Lung (tissue), 4 donors: ENCODE results near the genes ZNF25 and HNRNPF.

DNA sequence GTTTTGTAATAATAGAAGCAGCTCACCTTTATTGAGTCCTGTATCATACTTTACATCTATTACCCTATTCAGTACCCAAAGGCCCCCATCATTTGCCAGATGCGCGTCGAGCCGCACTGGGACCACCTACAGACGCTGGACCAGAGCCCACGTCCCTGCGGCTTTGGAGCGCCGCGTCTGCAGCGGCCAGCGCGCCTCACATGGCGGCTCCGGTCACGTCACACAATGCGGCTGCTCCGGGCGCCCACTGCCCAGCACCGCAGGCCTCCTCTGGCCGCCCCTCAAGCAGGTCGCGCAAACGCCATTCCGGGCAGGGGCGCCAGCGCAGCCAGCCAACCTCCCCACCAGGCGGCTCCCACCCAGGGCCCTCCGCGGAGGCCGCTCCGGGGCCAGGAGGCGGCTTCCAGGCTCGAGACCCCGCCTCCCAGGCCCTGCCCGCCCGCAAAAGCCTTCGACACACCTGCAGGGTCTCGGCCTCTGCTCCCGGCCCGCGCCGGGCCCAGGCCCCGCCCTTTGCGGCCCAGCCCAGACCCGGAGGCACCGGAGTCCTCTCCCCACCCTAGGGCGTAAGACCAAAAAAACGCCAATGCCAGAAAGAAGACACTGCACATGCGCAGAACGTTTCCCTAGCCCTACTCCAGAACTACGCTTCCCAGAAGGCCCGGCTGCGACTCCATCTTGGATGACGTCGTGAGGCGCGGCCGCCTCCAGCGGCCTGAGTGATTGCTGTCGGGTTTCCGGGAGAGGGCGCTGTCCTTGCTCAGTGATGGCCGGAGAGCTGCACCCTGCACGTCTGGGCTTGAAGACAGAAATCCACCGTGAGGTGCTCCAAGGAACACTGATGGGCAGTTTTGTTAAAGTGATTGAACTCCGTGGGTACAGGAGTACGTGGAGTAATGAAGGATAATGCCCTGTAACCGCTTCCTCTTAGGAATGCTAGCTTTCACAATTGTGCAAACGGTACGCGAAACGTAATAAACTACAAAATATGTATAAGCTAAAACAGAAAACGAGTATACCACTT lies at the start of gene ZNF25:
Gene ZNF25, minus strand, starts transcription at position 602 of the 1,024 bp plus-strand sequence.
- PRO-cap: bidirectional peak, plus-strand start at position 753 of the sequence, minus-strand start at position 495 of the sequence
- RAMPAGE, long total RNA: no peak
- RRBS: 1% methylated on average over 35 of the region's 74 CpGs

GRCh38 chr10:38023807-38024249 lies 13.4 kb downstream of the ZNF33A start:
- PRO-cap: no peak
- RAMPAGE, long total RNA: no peak
- RRBS: no CpG with 5 or more reads among the region's 10 CpGs

DNA sequence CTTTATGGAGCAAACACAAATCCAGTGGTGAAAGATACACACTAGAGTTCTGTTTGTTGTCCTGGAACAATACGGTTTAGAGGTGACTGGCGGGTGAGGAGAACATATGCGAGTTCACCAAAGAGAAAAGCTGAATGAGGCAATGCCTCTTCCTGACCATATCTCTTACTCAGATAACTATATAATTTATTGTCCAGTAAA lies 513.5 kb downstream of the ZNF33B start:
- PRO-cap: no peak
- RAMPAGE, long total RNA: no peak
- RRBS: no CpG with 5 or more reads among the region's 3 CpGs

DNA sequence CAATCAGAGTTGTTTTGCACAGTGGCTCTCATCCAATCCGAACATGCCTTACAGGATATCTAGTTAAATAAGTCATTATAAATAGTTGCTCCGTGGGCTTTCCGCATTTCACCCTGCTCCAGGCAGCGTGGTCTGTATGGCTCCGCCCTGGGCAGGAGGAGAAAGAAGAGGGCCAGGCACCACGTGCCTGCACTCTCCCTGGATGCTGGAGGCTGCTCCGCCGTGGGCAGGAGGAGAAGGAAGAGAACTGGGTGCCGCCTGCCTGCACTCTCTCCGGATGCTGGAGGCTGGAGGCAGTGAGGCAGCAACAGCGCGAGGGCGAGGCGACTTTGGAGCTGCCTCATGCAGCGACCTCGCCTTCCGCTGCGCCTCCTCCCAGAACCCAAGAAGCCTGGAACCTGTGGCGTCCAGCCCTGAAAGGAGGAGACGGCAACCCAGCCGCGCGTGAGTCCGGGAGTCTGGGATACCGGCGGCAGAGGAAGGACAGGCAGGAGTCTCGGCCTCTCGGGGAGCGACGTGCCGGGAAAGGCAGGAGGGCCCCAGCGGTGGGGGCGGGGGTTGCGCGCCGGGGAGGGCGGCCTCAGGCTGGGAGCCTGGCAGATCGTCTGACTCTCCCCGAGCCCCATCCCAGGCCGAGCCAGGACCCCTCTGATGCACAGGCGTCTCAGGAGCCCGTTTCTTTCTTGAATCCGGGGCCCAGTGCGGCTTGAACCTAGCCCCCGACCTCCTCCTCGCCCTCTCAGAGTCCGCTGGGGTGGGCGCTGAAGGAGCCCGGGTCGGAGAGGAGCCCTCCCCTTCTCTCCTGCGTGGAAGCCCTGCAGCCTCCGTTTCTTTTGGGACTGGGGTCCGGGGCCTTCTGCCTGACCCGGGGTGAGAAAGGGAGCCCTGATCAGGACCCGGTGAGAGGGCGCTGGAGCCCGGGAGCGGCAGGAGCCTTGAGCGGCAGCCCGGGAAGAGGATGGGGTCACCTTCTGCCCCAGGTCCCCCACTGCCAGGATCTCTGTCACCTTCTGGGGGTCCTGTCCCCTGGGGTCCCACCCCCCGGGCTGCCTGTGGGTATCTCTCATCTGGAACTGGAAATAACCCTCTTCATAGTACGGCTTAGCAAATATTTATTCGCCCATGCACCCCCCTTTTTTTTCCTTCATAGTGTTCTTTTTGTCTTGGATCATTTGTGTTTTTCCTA lies 162.5 kb downstream of the ZNF33B start:
- PRO-cap: no peak
- RAMPAGE, long total RNA: no peak
- RRBS: 8% methylated on average over 23 of the region's 63 CpGs

DNA sequence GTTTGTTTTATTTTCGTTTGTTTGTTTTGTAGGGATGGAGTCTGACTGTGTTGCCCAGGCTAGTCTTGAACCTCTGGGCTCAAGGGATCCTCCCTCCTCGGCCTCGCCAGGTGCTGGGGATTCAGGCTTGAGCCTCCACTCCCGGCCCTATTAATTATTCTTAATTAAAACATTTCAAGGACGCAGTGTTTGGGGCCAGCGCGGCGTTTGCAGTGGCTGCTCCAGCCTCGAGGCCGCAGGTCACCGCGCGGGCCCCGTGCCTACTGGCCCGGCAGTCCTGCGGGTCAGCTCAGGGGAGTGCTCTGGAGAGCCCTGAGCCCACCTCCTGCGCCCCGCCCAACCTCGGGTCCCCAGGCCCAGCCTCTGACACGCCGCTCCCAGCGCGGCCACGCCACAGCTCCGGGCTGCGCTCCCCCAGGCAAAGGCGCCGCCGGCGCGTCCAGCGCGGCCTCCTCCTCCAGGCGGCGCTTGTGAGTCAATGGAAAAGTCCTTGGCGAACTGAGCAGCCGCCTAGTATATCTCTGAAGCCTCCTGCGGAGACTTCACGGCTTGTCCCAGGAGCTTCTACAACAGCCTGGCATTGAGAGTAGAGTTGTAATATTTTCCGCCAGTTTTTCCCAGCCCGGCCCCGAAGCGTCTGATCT lies 29.6 kb upstream of the BMS1 start:
- PRO-cap: no peak
- RAMPAGE, long total RNA: no peak
- RRBS: 6% methylated on average over 12 of the region's 43 CpGs

- PRO-cap: no peak
- RAMPAGE, long total RNA: no peak
- RRBS: no CpG with 5 or more reads among the region's 17 CpGs
Measured at GRCh38 chr10:42796225-42797467, 14.1 kb downstream of the BMS1 start.

DNA sequence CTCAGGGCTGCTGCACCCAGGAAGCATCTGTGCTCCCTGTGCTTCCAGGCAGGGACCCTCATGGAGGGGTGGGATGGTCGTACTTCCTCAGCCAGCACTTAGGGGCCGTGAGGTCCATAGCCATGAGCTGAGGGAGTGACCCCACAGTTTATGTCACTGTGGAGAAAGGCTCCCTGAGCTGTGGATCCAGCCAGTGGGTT lies 78.5 kb upstream of the RET start:
- PRO-cap: no peak
- RAMPAGE, long total RNA: no peak
- RRBS: no CpG with 5 or more reads among the region's 2 CpGs

DNA sequence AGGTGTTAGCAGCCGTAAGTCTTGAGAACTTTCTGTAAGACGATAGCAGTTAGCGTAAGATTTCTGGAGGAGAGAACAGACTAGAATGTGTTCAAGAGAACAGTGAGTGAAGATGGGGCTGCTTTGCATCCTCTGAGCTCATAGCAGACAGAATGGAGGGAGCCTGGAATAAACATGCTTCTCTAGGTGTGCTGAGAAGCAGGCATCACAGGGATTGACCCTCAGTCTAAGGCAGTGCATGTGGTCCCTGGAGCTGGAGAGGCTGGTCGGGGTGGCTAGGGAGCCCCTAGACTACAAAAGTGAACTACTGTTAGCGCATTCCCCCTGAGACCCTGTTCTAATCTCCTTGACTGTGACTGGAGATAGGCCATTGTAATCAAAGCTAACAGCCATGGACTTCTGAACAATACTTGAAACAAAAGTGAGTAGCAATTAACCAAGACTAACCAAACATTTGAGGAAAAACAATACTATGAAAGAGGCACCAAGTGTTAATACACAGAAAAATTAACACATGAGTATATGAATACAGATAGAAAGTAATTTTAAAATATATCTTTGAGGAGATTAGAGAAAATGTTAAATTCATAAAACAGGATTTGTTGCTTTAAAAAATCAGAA lies 30.7 kb downstream of the CSGALNACT2 start:
- PRO-cap: no peak
- RAMPAGE, long total RNA: no peak
- RRBS: no CpG with 5 or more reads among the region's 5 CpGs

DNA sequence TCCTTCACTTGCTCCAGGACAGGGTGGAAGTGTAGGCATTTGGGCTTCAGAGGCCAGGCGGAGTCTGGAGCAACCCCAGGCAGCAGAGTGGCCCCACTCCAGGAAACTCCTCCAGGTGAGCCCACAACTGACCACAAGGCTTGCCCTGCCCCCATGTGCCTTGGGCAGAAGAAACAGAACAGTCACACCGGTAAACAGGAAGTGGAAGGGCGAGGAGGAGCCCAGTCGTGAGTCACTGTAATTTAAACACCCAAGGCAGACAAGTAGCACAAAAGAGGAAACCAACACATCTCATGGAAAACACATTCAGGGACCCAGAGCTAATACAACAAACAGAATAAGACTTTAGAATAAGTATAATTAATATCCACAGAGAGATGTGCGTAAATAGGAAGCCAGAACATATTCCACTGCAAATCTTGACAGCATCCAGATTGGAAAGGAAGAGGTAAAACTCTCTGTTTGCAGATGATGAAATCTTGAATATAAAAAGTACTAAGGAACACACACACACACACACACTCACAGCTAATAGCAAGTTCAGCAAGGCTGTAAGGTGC lies 20.5 kb upstream of the RASGEF1A start:
- PRO-cap: no peak
- RAMPAGE, long total RNA: no peak
- RRBS: no CpG with 5 or more reads among the region's 5 CpGs

DNA sequence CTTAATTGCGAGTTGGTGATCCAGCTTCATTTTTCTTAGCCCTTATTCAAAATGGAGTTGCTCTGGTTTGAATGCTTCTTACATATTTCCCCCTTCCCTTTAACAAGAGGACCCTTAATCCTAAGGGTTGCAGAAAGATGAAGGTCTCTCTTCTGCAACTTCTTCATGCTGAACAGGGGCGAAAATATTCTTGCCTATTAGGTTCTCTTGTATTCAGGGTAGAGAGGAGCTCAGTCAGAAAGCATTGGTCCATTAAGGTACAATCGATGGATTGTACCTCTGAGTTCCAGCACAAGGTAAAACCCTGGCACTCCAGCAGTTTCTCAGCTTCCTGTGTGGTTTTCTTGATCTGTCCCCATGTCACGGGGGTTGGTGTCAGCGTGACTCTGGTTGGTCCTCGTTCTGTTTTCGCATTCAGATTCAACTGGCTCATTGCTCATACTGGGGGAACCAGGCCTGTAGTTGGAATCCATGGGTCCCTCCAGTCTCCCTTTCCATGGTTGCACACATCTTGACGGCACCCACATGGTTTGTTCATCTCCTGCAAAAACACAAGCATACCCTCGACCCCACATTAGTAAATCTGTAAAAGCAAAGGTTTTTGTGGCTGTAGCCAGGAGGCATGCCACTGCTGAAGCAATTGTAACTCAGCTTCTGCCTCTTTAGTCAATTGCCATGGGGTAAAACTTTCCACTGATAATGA lies 32.7 kb upstream of the RASGEF1A start:
- PRO-cap: no peak
- RAMPAGE, long total RNA: no peak
- RRBS: no CpG with 5 or more reads among the region's 9 CpGs

- PRO-cap: no peak
- RAMPAGE, long total RNA: no peak
- RRBS: no CpG with 5 or more reads among the region's 16 CpGs
Measured at GRCh38 chr10:43391345-43392081, 17.5 kb downstream of the HNRNPF start.

DNA sequence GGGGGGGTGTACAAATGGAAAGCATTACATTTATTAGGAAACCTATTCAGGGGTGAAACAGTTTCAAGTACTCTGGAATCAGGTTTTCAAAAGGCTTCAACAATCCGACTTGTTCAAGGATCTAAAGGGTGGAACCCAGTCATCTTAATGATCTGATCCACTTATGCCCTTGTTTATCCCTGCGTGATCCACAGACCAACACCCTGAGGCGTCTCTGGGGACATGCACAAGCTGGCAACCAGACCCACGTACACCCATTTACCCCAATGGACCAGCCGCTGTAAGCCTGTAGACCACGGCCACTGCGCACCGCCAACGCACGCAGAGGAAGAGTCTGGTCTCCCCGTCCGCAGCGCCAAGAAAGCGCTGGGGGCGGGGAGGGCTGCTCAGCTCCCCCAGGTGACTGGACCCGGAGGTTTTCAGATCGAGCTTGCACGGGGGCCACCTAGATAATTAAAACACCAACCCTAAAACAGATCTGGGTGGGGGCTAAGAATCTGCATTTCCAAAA lies 13.3 kb downstream of the HNRNPF start:
- PRO-cap: no peak
- RAMPAGE, long total RNA: no peak
- RRBS: no CpG with 5 or more reads among the region's 18 CpGs

DNA sequence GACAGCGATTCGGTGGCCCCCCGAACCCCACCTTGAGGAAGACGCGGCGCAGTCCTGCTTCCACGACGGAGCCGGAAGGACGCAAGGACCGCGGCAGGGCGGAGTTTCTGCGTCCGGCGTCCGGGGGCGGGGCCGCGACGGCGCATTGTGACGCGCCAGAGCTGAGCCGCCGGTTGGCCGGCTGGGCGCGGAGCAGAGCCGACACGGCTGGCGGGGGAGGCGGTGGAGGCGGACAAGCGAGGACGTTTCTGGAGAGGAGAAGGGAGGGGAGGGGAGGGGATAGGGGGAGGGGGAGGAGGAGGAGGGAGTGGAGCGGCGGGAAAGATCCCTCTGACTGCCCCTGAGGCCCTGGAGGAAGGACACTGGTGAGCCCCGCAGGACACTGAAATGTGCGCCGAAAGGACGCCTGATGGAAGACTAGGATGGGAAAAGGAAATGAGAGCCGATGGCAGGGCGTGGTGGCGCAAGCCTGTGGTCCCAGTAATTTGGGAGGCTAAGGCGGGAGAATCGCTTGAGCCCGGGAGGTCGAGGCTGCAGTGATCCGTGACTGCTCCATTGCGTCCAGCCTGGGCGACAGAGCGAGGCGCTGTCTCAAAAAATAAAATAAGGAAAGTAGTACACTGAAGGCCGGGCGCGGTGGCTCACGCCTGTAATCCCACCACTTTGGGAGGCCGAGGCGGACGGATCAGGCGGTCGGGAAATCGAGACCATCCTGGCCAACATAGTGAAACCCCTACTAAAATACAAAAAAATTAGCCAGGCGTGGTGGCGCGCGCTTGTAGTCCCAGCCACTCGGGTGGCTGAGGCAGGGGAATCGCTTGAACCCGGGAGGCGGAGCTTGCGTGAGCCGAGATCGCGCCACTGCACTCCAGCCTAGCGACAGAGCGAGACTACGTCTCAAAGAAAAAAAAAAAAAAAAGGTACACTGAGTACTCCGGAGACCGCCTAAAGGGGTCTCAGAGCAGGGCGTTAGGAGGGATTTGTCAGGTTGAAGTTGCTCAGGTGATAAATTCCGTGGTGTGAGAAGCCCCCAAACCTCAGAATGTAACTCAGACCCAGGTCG lies at the start of gene HNRNPF:
Gene HNRNPF, minus strand, starts transcription at position 87 of the 1,063 bp plus-strand sequence.
- PRO-cap: bidirectional peak, plus-strand start at position 172 of the sequence, minus-strand start at position 83 of the sequence
- RAMPAGE, long total RNA: start-site peak on the minus strand centred at position 63 of the sequence, 31 bp wide, 265 and 36 reads in 2 replicates
- RRBS: 2% methylated on average over 27 of the region's 84 CpGs

GRCh38 chr10:44865438-44866009 lies 45.6 kb upstream of the TMEM72 start:
- PRO-cap: no peak
- RAMPAGE, long total RNA: no peak
- RRBS: no CpG with 5 or more reads among the region's 14 CpGs

- PRO-cap: no peak
- RAMPAGE, long total RNA: no peak
- RRBS: no CpG with 5 or more reads among the region's 3 CpGs
Measured at GRCh38 chr10:44937011-44937364, 22.6 kb upstream of the RASSF4 start.

GRCh38 chr10:44968873-44969407 lies 9.3 kb downstream of the RASSF4 start:
- PRO-cap: no peak
- RAMPAGE, long total RNA: no peak
- RRBS: no CpG with 5 or more reads among the region's 6 CpGs

GRCh38 chr10:44986500-44987158 lies 8.0 kb upstream of the DEPP1 start:
- PRO-cap: no peak
- RAMPAGE, long total RNA: no peak
- RRBS: no CpG with 5 or more reads among the region's 3 CpGs

GRCh38 chr10:45376548-45377097 lies 2.6 kb downstream of the ALOX5 start:
- PRO-cap: no peak
- RAMPAGE, long total RNA: no peak
- RRBS: no CpG with 5 or more reads among the region's 7 CpGs

- PRO-cap: no peak
- RAMPAGE, long total RNA: no peak
- RRBS: no CpG with 5 or more reads among the region's 9 CpGs
Measured at GRCh38 chr10:45379150-45379758, 5.2 kb downstream of the ALOX5 start.

DNA sequence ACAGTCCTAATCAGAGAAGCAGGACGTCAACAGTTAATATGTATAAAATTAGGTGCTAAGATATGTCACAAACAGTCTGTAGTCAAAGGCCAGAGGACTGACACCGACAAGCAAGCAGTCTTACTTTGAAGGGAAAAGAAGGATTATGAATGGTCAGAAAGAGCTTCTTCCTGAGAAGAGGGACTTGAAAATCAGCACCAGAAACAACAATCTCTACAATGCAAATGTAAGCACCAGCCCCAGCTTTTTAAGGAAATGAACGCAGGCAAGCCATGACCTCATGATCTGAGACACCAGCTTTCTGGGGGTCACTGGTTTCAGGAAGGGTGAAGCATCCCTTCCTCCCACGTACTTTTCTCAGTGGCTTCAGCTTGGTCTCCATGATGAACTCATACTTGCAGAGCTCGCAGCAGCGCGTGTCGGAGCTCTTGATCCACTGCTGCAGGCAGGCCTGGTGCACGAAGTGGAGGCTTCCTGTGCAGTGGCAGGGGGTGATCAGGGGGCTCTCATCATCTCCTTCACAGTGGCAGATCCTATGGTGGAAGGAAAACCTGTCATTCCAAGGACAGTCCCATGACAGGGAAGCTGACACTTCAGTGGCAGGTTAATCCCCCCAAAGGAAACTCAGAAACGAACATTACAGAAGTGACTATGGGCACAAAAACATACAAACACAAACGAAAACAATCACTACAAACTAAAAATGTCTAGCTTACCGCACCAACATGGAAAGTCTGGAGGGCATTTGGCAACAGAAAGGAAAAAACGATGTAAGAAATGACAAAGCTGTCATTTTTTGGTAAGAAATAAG lies 74.1 kb downstream of the MARCHF8 start:
- PRO-cap: no peak
- RAMPAGE, long total RNA: no peak
- RRBS: no CpG with 5 or more reads among the region's 13 CpGs